Spleen (tissue), 7 donors: Measurements from ENCODE around the gene MSRB2.

GRCh38 chr10:21315286-21315911, 210.1 kb downstream of the SKIDA1 start:
- PRO-cap, 4 experiments, result no peak in any of the 4 experiments
- RAMPAGE, long total RNA, 4 experiments, result no peak in any of the 4 experiments

DNA sequence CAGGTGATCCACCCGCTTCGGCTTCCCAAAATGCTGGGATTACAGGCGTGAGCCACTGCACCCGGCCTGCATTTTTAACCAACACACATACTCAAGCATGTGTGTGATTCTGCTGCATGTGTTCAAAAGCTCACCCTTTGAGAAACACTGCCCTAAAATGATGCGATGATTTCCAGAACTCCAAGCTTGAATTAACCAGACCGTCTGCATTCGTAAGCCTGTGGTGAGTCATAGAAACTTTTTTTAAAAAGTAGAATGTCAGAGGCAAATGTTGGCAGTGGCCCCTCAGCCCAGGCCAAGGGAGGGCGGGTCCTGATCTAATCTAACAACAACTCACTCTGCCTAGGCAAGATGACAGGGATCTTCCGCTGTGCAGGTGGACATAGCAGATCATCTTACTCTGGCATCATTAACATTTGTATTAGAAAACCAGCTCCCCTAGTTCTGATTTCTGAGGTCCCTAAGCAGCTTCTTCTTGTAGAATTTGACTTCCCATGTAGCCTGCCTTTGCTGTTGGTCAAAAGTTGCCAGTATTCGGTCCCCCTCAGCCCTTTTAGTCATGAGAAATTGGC, 190.5 kb downstream of the SKIDA1 start:
- PRO-cap, 4 experiments, result no peak in any of the 4 experiments
- RAMPAGE, long total RNA, 4 experiments, result no peak in any of the 4 experiments

DNA sequence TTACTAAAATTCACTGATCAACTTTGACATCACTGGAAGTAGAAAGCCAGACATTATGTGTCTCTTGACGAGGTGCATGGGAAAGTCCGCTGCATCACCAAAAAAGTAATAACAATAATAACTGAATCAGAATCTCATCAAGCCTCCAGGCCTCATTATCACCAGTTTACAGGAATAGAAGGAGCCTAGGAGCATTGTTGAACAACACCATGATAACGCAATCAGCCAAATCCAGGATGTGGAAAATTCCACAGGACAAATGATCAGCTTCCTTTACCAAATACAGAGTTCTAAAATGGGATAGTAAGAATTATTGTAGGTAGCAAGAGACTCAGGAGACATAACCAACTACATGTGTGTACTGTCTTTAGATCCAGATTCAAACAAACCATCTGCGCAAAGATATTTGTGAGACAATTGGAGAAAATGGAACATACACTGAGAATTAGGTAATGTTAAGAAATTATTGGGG, 160.6 kb downstream of the SKIDA1 start:
- PRO-cap, 4 experiments, result no peak in any of the 4 experiments
- RAMPAGE, long total RNA, 4 experiments, result no peak in any of the 4 experiments

DNA sequence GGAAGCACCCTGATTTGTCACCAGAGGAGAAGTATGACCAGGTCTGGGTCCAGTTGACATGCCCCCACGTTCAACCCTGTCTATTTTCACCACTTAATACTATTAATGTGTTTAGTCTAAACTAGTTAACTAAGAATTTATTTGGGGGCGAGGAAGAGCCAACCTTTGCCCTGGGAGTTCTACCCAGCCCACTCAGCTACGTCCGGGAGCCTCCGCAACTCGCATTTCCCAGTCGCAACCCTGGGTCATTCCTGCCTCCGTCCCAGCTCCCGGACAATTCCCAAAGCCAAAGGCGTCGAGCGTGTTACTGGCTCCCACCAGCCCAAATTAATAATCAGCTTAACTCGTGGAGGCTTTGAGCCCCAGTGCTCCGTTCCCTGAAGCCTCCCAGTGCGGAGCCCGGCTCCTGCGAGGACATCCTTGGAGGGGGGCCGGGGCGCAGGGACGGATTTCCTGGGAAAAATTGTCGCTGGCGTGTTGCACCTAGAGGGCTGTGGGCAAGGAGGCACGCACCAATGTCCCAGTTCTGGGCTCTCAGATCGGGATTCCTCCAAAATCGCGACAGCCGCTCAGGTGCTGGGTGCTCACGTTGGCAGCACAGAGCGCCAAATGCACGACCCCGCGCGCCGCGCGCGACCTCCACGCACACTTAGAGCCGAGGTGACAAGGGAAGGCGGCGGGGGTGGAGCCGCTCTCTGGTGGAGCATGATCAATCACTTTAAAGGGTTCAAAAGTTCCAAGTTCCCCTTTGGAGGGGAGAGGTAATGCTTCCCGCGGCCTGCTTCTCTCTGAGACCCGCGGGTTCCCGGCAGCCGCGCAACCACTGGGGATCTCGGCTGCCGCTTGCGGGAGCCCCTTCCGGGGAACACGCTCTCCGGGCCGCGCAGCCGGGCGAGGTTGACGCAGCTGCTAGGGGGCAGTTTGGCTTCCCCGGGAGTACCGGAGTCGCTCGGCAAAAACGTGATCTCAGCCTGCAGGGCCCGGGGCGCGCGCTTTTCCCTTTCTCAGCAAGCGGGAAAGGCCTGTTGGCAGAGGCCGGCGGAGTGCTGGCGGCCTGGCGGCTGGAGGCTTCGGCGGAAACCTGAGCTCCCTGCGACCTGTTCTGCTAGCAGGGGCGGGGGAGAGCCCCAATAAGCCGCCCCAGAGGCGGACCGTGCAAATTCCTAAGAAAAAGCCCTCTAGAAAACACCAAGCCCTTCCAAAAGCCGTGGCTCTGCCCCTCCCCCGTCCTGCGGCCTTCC, 25.6 kb downstream of the SKIDA1 start:
- PRO-cap, 4 experiments, result peak in 1 of 4 experiments; most common plus-strand start position 652 of the sequence (in 1); most common minus-strand start position 618 of the sequence (in 1)
- RAMPAGE, long total RNA, 4 experiments, result no peak in any of the 4 experiments

DNA sequence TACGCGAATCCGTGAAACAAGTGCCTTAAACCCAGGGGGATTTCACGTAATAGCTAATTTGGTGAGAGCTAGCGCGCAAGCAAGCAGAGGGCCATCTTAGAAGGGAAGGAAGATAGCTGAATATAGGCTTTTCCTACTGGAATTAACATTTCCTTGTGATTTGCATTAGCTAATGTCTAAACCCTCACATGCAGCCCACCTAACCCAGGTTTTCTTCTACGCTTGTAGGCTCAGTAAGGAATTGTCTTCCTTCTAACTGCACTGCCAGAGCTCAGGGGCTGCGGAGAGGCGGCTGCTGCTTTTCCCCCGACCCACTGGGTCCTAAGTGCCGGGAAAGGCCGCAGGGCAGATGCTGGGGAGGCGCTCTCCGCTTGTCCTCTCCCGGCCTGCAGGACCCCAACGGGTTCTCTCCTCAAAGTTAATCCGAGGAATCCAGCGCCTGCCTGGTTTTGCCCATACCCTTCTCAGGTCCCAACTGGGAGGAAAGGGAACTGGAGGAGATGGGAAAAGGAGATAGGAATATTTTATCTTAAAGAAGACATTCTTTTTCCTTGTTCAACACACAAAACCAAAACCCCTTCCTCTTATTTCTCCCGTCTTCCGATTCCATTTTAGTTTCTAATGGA, 17.5 kb downstream of the SKIDA1 start:
- PRO-cap, 4 experiments, result no peak in any of the 4 experiments
- RAMPAGE, long total RNA, 4 experiments, result no peak in any of the 4 experiments

DNA sequence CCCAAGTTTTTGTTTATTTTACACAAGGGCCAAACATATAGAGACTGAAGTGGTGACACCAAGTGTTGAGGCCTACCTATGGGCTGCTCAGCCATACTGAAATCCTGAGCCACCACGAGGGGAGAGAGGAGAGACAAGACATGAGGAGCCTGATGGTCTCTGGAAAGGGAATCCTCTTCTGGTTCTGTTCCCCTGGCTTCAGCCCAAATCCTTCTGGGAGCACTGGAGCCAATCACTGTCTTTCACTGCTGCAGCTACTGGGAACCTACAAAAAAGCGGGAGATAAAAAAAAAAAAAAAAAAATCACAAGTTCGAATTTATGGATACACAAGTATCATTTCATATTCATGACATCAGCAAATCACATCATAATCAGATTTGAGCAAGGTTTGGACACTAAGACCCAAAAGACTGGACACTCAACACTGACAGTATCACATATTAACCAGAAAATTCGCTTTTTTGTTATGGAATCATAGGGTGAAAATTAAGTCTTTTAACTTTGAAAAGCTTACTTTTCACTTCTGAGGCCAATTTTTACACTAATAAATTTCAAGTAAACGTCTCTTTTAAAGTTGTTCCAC, 1.8 kb downstream of the SKIDA1 start:
- PRO-cap, 4 experiments, result no peak in any of the 4 experiments
- RAMPAGE, long total RNA, 4 experiments, result no peak in any of the 4 experiments

DNA sequence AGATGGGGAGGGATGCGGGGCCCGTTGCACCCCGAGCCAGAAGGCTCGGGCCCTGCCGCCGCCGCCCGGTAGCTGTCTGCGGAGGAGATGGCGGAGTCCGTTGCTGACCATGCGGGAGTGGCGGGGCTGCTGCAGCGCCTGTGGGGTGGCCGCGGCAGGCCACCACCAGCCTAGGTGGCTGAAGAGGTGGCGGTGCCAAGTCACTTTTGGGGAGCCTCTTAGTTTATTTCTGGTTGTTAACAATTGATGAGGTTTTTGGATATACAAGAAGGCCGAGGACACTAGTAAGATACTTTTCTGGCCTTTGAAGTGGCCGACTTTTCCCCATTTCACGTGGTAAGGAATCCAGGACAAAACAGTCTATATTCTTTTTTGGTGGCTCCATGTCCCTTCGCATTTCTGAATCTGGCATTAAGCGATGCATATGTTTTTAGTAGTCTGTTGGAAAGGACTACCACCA, 1.3 kb downstream of the MLLT10 start:
- PRO-cap, 4 experiments, result peak in 1 of 4 experiments; most common minus-strand start position 119 of the sequence (in 1)
- RAMPAGE, long total RNA, 4 experiments, result no peak in any of the 4 experiments

- PRO-cap, 4 experiments, result no peak in any of the 4 experiments
- RAMPAGE, long total RNA, 4 experiments, result no peak in any of the 4 experiments
Observed at GRCh38 chr10:21544198-21544554, 10.1 kb downstream of the MLLT10 start.

- PRO-cap, 4 experiments, result no peak in any of the 4 experiments
- RAMPAGE, long total RNA, 4 experiments, result no peak in any of the 4 experiments
Observed at GRCh38 chr10:21629611-21630250, 95.7 kb downstream of the MLLT10 start.

DNA sequence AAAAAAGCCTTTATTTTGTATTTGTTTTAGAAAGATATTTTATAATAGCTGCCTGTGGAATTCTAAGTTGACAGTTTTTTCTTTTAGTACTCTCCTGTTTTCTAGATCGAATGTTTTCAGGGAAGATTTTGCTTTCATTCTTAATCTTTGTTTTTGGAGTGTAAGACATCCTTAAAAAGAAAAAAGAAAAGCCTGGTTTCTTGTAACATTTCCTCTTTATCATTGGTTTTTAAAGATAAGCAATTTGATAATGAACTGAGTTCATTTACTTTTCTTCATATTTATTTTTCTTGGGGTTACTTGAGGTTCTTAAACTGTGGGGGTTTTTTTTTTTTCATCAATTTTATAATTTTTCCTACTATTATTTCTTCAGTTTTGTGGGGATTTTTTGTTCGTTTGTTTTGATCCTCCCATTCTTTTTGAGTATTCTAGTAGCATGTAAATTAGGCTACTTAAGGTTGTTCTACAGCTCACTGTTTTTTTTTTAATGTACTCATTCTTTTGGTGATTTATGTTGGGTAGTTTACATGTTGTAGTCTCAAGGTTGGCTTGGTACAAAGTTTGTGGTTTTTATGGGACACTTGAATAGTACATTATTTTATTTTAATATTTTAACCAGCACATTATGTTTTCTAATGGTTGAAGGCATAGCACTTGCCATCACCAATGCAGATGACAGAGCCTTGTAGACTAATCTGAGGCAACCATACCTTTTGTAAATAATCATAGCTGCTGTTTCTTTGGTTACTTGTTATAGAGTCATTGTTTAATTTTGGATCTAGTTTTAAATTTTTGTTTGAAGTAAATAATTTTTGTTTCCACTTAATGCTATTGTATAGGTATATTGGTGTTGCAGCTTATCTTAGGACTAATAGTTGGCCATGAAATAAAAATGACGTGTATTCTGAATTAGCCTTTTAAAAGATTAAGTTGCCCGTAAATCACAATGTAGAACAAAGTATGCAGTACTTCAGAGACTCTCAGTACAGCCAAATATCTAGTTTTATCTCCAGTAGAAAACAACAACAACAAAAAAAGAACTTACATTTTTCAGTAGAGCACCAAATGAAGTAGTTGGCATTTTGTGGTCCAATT, 133.4 kb downstream of the MLLT10 start:
- PRO-cap, 4 experiments, result no peak in any of the 4 experiments
- RAMPAGE, long total RNA, 4 experiments, result no peak in any of the 4 experiments

GRCh38 chr10:21733679-21734254, 199.7 kb downstream of the MLLT10 start:
- PRO-cap, 4 experiments, result no peak in any of the 4 experiments
- RAMPAGE, long total RNA, 4 experiments, result no peak in any of the 4 experiments

- PRO-cap, 4 experiments, result peak in 4 of 4 experiments; most common plus-strand start chr10:22229271 (in 3); most common minus-strand start chr10:22229471 (in 4)
- RAMPAGE, long total RNA, 4 experiments, result no peak in any of the 4 experiments
Observed at GRCh38 chr10:22228750-22230214, 11.5 kb upstream of the EBLN1 start.

DNA sequence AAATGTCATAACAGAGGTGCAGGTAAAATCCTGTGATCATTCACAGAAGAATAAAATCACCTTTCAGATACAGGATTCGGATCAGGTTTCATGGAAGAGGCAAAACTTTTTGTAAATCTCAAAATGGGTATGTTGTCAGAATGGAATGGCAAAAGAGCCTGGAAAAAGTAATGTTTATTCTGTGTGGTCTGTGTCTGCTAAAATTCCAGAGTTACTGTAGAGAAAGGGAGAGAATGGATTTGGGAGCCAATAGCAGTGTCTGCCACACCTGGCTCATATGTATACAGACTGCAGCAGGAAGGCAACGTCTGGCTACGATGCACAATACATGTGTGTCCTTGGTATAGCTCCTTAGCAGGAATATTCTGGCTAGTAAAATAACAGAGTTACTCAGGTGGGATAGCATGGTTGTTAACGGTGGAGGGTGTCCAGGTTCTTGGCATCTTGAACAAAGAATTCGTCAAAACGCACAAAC, 38.5 kb upstream of the COMMD3 start:
- PRO-cap, 4 experiments, result no peak in any of the 4 experiments
- RAMPAGE, long total RNA, 4 experiments, result no peak in any of the 4 experiments

GRCh38 chr10:22340739-22341562, 4.3 kb upstream of the SPAG6 start:
- PRO-cap, 4 experiments, result peak in 4 of 4 experiments; most common plus-strand start chr10:22341018 (in 3); most common minus-strand start chr10:22341020 (in 4)
- RAMPAGE, long total RNA, 4 experiments, result no peak in any of the 4 experiments

- PRO-cap, 4 experiments, result peak in 4 of 4 experiments; most common plus-strand start chr10:22436732 (in 4); most common minus-strand start chr10:22436648 (in 3)
- RAMPAGE, long total RNA, 4 experiments, result start-site peak on the plus strand in 1 of 4 experiments, at chr10:22436710-22436766 at its widest, 5 reads per replicate
Observed at GRCh38 chr10:22436486-22437192, 91.3 kb downstream of the SPAG6 start.

DNA sequence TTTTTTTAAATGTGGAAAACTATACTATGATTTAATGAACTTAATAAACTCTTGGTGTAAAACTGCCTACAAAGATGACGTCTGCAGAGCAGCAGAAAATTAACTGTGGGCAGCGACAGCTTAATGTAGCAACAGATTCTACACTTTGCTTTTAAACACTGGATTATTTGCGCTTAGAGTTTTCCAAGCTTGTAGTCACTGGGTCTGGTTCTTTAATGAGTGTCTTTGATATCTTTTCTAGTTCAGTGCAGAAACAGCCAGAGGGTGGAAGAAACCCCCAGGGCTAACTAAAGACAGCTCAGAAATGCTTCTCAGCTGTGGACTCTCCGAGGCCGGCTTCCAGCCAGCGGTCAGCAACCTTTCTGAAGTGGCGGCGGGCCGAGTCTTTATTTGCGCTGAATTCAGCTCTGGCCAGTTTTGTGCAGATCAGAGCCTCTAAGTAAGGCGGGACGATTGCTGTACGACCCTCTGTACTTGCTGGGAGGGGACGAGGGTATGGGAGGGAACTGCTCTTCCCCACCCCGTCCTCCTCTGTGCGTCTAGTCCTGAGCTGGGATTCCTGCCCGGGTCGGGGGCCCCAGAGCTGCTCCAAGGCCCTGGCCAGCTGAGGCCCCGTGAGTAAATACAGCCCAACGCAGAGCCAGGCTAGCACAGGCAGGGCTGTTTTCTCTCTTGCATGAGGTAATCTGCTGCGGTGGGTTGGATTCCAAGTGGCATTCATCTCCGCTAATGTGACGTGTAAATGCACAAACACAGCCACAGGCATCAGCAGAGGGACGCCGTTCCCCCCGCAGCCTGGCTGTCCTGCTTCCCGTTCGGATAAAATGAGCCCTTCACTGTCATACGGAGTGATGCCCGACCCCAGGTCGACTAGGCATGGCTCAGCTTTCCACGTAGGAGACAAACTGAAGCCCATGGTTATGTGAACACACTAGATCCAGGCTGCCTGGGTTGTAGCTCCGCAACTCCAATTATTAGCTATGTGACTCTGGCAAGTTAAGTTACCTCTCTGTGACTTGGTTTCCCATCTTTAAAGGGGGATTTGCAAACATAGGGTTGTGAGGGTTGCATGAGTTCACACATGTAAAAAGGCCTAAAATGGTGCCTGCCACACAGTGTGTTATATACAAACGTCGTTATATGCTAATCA, 159.7 kb downstream of the PIP4K2A start:
- PRO-cap, 4 experiments, result no peak in any of the 4 experiments
- RAMPAGE, long total RNA, 4 experiments, result start-site peak on the minus strand in 1 of 4 experiments, centred at position 909 of the sequence, 19 reads per replicate

- PRO-cap, 4 experiments, result no peak in any of the 4 experiments
- RAMPAGE, long total RNA, 4 experiments, result no peak in any of the 4 experiments
Observed at GRCh38 chr10:22625426-22626113, 88.8 kb downstream of the PIP4K2A start.

GRCh38 chr10:22681627-22682350, 32.6 kb downstream of the PIP4K2A start:
- PRO-cap, 4 experiments, result no peak in any of the 4 experiments
- RAMPAGE, long total RNA, 4 experiments, result no peak in any of the 4 experiments

DNA sequence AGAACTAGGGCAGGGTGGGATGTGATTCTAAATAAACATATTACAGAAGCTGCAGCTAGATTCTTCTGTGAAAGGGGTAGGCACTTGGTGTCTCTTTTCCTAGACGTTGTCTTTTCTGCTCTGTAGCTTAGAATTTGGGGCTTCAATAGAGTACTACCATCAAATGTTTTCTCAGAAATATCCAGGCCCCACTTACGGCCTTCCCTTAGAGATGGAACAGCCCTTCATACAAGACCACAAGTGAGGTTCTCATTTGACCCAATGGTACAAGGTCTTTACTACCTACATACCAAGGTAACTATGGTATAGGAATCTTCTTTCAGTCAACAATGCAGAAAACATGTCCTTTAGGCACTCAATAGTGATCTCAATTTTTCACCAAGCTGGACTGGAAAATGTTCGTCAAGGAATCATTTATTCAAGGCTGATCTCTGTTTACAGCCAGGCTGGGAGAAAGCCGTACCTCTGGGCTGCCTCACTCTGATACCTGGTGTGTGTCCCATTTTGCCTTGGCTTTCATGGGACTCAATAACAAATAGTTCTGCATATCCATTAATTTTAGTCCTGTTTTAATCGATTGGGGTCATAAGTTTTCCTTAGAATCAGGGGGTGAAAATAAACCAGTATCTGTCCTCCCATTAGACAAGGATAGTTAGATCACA, 21.7 kb downstream of the PIP4K2A start:
- PRO-cap, 4 experiments, result no peak in any of the 4 experiments
- RAMPAGE, long total RNA, 4 experiments, result no peak in any of the 4 experiments

GRCh38 chr10:23095234-23095975, at the start of gene MSRB2:
MSRB2 (plus strand) TSS chr10:23095579.
- PRO-cap, 4 experiments, result peak in 4 of 4 experiments; most common plus-strand start chr10:23095579 (in 4)
- RAMPAGE, long total RNA, 4 experiments, result no peak in any of the 4 experiments